Mesothelial cell of epicardium (in vitro differentiated cells): ENCODE measurements around the genes NBL1 and OTUD3.

DNA sequence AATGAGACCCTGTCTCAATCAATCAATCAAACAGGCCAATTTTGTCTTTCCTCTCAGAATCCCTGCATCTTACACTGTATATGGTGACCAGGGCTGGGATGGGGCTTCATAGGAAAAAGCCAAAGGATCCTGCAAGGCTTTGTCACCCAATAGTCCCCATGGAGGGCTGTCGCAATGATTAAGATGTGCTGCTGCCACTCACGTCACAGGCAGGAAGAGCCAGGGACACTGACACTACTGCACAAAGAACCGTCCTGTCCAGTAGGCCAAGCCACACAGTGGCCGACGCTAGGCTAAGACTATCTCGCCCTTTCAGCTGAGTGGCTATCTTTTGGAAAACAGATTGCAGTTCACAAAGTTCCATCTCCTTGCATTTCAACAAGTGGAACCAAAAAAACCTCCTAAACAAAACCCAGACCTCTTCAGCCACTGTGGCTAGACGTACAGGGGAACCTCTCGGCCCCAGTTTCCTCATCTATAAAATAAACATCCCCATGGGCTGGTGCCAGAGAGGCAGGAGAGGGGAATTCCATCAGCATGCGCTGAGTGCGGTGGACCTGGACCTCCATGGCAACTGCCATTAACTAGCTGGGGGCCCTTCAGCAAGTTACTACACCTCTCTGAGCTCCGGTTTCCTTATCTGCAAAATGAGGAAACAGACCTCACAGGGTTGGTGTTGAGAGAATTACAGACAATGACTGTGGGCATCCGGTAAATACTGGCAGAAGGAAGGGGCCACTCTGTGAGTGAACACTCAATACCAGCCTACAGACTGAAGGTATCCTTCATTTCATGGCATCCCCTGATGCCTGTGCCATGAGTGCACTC is 8.7 kb downstream of the CAPZB start:
- PRO-cap = no peak

DNA sequence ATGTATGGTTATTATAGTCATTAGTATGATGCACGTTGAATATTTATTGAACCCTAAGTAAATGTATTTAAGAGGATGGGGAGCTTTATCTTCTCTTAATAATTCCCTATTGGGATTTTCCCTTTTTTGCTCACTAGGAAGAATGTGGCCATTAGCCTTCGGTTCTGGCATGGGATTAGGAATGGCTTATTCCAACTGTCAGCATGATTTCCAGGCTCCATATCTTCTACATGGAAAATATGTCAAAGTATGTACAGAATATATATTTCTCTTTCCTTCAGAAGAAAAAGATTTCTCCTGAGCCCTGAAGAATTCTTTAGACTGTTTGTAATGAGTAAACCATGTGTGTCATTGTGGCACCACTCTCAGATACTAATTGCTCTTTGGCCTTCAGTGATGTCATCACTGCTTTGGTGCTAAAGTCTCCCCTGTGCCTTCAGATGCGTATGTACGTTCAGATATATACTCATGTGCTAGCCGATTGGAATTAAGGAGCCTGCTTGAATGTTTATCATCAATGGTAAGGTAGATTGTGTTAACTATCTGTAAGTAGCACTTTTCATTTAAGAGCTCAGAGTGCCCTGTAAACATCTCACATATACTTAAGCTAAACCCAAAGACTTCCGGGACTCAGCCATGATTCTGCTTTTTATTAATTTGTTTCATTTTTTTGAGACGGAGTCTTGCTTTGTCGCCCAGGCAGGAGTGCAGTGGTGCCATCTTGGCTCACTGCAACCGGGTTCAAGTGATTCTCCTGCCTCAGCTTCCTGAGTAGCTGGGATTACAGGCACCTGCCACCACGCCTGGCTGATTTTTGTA is 20.6 kb upstream of the NBL1 start:
- PRO-cap = no peak

DNA sequence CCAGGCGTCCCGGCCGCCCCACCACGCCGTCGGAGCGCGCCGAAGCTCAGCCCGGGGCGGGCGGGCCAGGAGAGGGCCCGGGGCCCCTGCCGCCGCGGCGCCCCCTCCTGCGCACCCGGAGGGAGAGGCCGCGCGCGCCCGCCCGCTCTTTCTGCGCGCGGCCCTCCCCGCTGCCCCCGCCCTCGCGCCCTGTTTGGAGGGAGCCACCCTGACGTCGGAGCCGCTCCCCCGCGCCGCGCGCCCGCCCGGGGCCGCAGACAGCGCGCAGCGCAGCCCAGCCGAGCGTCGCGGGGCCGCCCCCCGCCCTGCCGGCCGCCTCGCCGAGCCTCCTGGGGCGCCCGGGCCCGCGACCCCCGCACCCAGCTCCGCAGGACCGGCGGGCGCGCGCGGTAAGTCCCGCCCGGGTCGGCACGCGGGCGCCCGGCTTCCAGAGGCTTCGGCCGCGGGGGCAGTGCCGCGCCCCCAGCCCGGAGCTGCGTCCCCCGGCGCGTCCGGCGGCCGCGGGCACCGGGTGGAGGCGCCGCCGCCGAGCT is at the start of gene NBL1:
Gene NBL1 (plus strand): TSS at position 254 of the 533 bp plus-strand sequence.
- PRO-cap = no peak

DNA sequence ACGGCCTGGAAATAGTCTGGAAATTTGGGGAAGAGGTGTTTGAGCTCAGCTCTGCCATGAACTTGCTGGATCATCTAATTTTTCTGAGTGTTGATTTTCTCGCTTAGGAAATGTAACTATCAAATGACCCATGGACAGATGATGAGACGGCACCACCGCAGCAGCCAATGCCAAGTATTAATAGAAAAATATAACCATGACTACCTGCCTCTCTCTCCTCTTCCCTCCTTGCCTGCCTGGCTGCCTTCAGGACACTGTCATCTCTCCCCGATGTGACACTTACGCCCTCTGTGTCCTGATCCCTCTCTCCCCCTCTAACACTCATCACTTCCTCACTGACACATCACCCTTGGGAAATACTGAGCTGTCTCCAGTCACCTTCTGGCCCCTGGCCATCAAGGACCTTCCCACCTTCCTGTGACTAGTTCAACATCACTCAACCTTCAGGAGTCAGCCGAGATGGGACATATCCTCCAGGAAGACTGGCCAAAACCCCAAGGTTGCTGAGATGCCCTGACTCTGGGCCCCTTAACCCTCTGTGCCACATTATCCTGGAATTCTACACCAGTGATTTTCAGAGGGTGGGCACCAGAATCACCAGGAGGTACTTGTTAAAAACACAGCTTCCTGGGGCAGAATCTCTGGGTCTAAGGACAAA is 49.2 kb downstream of the TMCO4 start:
- PRO-cap = no peak

DNA sequence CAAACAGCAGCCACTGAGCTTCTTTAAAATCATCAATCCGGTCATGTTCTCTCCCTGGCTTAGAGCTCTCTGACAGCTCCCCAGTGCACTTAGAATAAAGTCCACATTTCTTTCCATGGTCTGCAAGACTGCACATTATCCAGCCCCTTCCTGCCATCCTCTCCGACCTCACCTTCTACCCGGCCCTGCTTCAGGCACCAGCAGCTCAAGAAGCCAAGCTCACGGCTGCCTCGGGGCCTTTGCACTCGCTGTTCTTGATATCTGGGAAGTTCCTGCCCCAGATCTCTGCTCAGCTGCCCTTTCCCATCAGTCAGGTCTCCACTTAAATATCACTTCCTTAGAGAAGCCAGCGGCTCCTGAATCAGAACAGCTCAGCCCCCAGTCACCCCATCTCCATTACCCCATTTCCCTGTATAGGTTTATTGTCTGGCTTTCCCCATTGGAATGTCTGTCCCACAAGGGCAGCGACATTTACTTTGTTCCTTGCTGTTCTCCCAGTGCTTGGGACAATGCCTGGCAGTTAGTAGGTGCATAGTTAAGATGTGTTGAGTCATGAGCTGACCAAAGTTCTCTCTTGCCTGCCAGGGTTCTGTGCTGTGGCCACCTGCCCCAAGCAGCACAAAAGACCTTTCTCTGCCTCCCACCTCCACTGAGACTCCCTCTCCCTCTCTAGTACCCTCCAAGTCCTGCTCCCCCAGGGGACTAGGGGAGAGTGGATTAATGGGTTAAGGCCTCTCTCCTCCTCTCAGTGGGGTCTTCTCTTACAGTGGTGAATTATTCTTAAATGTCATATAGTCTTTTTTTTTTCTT is 40.1 kb downstream of the TMCO4 start:
- PRO-cap = no peak

DNA sequence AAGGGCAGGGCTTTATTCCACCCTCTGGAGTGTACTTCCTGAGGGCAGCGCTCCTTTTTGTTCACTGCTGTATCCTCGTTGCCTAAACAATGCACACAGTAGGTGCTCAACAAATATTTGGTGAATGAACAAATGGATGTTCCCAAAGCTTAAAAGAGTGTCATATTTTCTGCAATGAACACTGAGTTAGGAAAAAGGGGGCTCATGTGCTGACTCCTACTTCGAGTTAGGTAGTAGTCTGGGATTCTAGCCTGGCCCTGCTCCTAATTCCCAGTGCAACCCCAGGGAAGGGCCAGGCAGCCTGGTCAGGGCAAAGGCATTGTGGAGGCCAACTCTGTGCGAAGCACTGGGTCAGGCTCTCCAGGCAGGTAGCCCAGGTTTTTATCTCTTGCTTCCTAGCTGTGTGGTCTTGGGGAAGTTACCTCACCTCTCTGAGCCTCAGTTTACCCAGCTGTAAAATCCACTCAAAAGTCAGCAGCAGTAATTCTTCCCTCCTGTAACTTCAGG is 916 bp downstream of the TMCO4 start:
- PRO-cap = no peak

- PRO-cap = no peak
Observed at GRCh38 chr1:19845113-19845599, 30.1 kb upstream of the RNF186 start.

DNA sequence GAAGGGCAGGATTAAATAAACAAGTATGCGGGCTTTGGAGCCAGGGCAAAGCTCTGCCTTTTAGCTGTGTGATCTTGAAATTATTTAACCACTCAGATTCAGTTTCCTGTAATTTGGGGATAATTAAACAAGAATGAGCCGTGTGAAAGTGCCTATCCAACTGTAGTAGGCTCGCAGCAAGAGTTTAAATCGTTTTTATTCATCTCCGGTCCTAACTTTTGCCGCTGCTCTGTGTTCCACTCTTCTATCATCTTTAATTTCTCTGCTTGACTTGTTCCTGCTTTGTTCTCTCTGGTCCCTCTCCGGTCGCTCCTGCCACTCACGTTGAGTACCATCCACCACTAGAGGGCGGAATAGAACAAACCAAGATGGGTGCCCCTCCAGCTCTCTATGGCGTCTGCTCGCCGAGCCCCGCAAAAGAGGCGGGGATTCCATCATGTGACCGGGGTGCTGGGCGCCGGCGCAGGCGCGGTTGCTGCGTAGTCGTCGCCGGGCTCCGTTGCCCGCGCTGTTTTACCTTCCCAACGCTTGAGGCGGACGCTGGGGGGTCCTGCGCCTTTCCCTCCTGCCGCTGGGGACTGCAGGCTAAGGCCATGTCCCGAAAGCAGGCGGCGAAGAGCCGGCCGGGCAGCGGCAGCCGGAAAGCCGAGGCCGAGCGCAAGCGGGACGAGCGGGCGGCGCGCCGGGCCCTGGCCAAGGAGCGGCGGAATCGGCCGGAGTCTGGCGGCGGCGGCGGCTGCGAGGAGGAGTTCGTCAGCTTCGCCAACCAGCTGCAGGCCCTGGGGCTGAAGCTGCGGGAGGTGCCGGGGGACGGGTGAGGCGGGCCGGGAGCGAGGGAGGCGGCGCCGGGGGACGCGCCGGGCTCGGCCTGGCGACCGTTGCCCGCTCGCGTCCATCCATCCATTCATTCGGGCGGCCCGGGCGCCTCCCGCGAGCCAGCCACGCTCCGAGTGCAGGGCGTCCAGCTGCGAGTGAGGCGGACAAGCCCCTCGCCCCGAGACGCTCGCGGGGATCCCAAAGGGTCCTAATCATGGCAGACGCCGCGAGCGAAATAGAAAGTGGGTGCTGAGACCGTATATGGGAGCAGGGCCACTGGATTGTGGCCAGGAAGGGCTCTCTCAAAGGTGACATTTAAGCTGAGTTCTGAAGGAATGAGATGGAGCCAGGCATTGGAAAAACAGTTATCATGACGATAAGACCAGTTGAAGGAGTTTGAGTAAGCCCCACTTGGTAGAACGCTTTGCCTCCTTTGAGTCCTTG is at the start of gene OTUD3:
Gene OTUD3 (plus strand): TSS at position 475 of the 1,260 bp plus-strand sequence.
- PRO-cap = no peak

GRCh38 chr1:19968107-19968474 is 11.3 kb downstream of the PLA2G2A start:
- PRO-cap = no peak

- PRO-cap = no peak
Observed at GRCh38 chr1:20125152-20125661, 5.9 kb upstream of the PLA2G2D start.

- PRO-cap = no peak
Observed at GRCh38 chr1:20186936-20187455, 678 bp upstream of the PLA2G2C start.

DNA sequence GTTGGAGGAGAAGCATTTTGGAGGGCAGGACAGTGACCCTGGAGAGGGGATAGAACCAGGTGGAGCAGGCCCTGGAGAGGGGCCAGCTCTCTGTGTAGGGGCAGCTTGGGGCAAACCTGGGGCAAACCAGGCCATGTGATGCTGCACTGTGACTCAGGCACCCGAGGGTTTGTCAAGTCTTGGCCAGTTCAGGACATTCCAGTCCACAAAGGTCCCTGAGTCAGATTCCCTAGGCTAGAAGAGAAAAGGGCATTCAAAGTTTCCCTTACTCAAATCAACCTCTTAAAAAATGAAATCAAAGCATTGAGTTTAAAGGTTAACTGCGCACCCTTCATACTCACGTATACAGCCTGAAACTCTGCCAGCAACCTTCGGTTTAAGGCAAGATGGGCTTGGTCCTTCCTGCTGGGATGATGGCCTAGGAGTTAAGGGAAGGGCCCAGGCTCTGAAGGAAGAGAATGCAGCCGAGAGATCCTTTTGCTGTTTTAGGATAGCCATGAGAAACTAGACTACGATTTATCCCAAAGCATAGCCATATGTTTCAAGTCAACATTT is 25.3 kb upstream of the PLA2G2C start:
- PRO-cap = no peak

- PRO-cap = no peak
Observed at GRCh38 chr1:20242805-20243595, 47.7 kb upstream of the VWA5B1 start.

GRCh38 chr1:20302010-20302448 is 11.4 kb downstream of the VWA5B1 start:
- PRO-cap = no peak

GRCh38 chr1:20411189-20411623 is 74.8 kb downstream of the CAMK2N1 start:
- PRO-cap = no peak

DNA sequence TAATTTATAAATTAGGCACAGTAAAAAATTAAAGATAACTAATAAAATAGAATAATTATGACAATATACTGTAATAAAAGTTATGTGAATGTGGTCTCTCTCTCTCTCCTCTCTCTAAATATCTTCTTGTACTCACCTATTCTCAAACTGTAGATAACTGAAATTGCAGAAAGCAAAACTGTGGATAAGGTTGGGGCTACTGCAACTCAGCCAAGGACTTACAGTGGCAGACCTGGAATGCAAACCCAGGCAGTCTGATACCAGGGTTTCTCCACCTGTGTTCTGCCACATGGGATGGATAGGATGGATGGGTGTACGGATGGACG is 10.6 kb downstream of the PINK1 start:
- PRO-cap = no peak

- PRO-cap = no peak
Observed at GRCh38 chr1:20650373-20651470, 10.4 kb downstream of the DDOST start.

GRCh38 chr1:20684094-20684532 is 22.9 kb upstream of the DDOST start:
- PRO-cap = no peak

DNA sequence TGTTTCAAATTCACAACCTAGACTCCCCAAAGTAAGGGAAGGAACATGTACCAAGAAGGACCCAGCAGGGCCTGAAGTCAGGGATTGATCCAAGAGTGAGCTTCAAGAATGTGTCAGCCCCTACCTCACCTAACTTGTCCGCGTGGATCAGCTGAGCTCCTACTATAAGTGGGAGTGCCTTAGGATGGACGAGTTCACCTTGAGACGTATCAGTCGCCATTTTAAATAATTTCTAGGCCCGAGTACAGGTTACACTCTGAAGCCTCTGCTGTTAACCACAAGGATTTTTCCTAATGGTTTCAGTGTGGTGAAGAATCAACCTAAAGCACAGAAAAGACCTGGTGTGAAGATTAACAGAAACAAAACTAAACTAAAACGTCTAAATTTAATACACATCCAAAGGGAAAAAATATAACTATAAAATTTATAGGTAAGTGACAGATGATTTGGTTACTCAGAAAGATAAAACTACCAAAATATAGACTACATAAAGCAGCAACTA is 6.8 kb downstream of the HP1BP3 start:
- PRO-cap = no peak

DNA sequence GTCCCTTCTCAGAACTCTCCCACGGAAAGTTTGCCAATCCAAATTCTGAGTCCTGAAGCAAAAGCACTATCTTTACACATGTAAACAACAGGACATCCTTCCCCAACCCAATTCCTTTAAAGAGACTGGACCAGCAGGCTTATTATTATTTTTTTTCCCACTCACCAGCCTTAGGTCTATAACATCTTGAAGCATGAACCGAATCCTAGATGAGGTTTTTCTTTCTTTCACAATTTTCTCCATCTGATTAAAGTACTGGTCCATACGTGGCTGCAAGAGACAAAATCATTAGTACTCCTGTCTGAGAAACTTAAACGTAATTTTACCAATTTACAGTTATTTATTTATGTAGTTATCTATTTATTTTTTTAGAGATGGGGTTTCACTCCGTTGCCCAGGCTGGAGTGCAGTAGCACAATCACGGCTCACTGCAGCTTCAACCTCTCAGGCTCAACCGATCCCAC is 75.0 kb upstream of the HP1BP3 start:
- PRO-cap = no peak